ENCODE data around the genes PGGT1B and AP3S1.

DNA sequence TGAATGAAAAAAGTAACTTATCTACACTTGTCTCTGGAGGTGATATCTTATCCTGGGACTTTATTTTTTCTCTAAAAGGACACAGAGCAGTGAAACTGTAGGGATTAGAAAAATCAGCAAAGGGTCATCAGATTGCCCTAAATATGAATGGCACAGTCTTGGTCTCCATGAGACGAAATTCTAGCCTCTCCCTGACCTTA lies 120.2 kb upstream of the STARD4 start:
- PRO-cap, result no peak

DNA sequence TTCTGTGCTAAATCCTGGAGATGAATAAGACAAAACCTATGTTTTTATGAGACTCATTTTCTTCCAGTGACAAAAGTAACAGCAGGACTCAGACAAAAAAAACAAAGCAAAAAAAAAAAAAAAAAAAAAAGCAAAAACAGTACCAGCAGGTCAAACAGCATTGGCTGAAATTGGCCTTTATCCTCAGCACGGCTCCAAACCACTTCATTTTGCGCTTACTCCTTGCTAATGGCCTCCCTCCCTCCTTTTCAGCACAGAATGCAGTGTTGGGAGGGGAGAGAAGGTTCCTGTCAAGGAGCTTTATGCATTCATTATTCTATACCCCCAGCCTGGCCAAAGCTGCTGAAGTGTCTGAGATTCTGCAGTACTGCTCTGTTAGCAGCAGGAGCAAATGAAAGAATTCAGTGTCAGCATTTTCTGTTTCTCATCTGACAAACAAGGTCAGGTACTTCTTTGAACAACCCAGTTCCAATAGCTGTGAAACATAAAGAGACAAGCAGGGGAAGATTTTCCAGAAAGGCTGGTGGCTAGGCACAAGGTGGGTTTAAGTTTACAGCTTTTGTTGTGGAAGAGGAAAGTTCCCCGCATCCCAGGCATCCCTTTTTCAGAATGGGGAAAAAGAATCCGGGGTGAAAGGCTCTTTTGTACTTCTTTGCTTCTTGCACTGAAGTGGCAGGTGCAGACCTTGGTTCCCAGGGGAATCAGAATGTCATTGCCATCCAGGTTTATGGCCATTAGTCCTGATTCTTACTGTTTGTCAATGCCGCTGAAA lies 109.4 kb upstream of the APC start:
- PRO-cap, result no peak

DNA sequence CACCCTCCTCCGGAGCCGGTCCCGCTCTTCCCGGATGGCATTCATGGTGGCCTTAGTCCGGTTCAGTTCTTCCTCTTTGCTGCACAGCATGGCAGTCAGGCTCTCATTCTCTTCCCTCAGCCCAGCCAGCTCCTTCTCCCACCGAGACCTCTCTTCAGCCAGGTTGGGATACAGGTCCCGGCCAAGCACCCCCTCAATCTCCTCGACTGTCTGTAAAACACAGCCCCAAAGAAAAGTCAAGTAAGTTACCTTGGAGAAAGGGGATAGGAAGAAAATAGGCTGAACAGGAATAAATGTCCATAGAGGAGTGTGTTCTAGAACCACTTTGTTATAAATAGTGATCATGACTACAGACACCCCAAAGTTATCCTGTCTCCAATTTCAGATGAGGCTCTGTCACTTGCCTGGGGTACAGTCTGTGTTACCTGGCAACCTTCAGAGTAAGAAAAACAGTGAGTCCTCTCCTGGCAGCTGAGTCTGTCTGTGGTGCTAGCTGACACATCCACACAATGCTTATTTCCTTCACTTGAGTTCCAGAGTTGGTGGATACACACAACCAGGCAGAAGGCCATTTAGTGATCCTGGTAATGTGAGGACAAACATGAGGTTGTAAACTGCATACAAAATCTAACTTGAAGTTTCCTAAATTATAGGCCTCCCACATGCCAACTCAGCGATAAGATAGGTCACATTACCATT lies 125.3 kb downstream of the DCP2 start:
- PRO-cap, result no peak

DNA sequence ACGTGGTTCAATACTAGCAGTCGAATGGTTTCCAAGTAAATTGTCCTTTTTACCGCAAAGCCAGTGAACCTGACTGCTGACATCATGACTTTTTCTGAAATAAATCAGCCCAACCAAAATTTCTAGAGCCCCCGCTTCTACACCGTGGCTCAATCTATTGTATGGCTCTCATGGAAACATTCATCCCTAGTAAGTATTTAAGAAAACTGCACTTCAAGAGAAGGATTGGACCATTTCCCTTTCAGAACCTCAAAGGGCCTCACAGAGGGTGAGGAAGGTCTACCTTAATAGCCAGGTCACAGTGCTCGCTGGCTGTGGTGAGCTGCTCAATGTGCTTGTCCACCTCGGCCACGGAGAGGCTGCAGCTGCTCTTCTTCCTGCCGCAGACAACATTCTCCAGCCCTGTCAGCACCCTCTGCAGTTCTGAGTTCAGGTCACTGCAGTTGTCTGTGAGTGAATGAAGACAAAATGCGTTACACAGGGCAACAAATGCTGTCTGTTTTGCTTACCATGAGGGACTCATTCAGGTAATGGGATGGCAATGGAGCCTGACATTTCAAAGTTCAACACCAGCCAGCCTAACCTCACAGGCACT lies 127.4 kb downstream of the DCP2 start:
- PRO-cap, result no peak

DNA sequence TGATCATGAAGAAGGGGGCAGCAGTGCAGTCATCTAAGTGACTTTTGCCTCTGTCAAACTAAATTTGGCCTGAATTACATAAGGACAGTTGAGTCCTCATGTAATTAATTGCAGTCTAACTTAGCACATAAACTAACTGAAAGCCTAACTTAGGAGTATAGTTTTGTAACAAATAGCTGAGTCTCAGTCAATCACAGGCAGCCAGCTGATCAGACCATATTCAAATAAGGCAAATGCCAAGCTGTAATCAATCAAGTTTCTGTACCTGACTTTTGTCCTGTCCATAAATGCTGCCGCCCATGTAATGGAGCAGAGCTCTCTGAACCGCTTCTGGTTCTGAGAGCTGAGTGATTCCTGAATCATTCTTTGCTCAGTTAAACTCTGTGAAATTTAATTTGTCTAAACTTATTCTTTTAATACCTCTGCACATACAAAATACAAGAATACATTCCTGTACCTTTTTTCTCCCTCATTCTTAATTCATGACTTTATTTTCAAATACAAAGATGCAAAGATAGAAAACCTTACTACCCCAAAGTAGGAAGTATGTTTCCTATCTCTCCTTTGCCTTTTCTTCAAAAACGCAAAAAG lies 104.8 kb downstream of the TSSK1B start:
- PRO-cap, result no peak

DNA sequence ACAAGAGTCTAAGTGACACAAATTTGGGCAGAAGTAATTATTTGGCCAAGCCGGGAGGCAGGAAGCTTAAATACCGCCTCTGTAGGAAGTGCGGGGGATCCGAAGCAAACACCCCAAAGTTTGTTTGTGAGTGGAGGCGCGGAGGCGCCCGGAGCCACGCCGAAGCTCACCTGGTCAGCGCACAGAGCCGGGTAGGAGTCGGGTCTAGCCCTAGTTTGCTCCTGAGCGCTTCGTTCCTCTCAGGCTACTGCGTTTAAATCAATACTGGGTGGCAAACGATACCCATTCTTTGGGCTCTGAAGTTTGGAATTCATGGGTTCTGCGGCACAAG lies 865 bp downstream of the MCC start:
- PRO-cap, result no peak

DNA sequence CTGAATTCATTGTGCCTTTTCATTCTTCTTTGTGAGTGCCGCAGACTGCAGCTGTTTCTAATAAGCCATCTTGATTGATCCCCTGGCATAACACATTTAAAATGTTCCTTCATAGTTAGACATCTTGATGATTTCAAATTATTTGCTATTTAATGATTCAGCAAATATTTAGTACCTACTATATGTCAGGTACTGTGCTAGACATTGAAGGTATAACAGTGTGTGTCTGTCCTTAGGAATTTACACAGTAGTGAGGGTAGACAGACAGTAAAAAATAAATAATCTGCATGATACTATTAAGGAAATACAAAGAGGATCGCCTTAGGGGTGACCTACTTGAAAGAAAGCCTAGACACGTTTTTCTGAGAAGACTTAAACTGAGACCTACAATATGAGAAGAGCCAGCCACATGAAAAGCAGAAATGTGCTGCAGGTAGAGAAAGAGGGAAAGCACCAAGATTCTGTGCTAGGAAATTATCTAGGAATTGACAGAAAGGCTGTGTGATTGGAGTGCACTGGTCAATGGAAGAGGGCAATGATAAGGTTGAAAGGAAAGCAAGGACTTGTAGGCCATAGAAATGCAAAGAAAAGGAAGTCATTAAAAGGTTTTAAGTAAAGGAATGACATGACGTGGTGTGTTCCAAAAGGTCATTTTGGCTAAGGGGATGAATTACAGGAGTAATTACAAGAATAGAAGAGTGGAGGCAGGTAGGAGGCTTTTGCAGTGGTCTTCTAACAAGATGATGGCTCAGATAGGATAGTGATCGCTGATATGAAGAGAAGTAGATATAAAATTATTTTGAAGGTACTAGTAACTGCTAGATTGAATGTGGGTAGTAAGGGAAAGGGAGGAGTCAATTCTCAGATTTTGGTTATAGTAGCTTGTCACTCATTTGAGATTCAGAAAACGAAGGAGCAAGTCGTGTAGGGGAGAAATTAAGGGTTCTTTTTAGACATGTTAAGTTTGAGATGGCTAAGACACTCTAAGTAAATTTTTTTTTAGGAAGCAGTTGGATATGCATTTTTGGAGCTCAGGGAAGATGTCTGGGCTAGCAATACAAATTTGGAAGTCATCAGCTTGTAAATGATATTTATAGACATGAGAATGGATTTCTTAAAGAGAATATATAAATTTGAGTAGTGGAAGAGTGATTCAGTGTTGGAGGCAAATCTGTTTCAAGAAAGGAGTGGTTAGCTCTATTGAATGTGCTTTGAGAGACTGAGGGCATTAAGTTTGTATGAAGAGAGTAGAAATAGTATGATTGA lies 62.1 kb downstream of the YTHDC2 start:
- PRO-cap, result no peak

DNA sequence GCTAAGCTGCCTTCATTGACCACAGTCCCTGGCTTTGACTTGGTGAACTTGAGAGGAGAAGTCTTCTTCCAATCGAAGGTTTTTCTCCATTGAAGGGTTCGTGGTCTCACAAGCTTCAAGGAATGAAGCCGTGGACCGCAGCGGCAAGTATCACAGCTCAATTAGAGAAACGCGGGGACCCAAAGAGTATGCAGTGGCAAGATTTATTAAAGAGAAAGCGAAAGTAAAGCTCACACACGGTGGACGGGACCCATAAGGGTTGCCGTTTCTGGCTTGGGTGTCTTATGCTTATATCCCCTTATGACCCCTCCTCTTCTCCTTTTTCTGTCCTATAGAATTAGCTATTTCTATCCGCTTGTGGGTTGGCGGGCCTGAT lies 101.2 kb downstream of the TRIM36 start:
- PRO-cap, result no peak

DNA sequence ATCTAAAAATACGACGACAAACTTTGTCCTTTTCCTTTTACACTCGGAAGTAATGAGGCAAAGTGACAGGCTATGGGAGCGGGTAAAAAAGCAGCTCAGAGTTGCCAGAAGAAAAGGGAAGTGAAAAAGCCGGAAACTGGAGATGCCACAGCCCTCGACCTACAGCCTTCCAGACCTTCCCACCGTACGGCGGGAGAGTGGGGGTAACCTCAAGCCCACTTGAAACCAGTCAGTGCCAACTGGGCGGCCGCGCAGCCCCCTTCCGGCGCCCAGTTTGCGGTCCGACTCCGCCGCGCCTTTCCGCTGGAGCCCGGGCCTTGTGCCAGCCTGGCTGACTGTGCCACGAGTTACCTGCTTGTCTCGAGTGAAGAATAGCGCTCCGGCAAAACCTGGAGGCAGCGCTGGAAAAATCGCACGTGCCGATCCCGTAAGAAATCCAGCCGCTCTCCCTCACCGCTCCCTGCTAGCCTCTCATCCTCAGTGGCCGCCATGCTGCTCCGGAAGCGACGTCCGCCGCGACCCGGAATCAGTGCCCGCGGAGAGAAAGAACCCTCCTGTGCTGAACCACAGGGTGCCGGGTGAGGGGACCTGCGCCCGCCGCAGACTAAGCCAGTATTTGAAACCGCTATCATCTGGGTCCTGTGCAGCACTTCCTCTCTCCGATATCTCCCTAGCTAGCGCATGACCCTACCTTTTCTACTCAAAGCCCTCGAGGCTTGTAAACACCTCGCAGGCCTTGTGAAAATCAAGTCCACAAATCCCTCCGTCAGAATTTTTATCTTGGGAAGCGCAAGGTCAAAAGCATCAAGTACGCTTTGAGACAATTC lies at the start of gene PGGT1B:
TSS of gene PGGT1B (minus strand) at position 517 of the 827 bp plus-strand sequence.
- PRO-cap, result bidirectional peak, plus-strand start at position 566 of the sequence, minus-strand start at position 520 of the sequence

DNA sequence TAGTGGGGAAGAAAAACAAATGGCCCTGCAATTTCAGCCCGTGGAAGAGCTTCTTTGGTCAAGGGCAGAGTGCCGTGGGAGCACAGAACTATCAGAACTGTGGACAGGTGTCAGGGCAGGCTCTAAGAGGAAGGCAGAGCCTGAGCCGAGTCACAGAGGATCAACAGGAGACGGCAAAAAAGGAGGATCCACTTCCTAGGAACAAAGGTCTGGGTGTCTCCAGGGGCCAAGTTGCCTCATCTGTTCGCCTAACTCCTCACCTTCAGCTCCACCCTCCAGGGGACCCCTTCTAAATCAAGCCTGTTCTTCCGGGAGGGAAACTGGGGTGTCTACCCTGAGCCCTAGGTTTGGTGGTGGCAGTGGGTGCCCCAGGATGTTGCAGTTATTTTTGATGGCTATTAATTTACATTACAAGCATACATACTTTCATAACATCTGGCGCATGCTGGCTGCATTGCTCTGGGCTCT lies 88.0 kb downstream of the FEM1C start:
- PRO-cap, result no peak

GRCh38 chr5:115457970-115458722 lies 86.4 kb downstream of the FEM1C start:
- PRO-cap, result no peak

DNA sequence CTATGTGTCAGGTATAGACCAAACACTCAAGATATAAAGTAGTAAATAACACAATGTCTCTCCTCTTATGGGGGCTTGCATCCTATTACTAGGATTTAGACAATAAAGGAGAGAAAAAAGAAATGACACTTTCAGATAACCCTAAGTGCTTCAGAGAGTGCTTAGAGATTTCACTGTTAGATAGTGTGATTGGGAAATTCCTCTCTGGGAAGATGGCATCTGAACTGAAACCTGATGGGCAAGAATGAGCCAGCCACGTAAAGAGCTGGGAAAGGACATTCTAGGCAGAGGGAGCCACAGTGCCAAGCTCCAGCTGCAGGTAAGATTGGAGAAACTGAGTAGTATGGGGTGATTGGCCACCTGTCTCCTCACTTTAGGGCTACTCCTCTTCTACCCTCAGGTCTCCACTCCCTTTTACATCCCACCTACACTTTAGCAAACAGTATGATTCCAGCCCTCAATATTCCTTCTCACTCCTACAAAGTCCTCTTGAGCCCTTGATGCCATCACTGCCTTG lies 14.5 kb downstream of the CDO1 start:
- PRO-cap, result no peak

- PRO-cap, result bidirectional peak, plus-strand start at chr5:115841621, minus-strand start at chr5:115841556; bidirectional peak, plus-strand start at chr5:115841925, minus-strand start at chr5:115841839; bidirectional peak, plus-strand start at chr5:115842294, minus-strand start at chr5:115842150
Measured at GRCh38 chr5:115841460-115842408, at the start of gene AP3S1. Gene AP3S1 (plus strand): TSS chr5:115841935.

GRCh38 chr5:115842409-115842861 lies 700 bp downstream of the AP3S1 start:
- PRO-cap, result no peak

- PRO-cap, result no peak
Measured at GRCh38 chr5:116166273-116166924, 81.6 kb downstream of the COMMD10 start.

DNA sequence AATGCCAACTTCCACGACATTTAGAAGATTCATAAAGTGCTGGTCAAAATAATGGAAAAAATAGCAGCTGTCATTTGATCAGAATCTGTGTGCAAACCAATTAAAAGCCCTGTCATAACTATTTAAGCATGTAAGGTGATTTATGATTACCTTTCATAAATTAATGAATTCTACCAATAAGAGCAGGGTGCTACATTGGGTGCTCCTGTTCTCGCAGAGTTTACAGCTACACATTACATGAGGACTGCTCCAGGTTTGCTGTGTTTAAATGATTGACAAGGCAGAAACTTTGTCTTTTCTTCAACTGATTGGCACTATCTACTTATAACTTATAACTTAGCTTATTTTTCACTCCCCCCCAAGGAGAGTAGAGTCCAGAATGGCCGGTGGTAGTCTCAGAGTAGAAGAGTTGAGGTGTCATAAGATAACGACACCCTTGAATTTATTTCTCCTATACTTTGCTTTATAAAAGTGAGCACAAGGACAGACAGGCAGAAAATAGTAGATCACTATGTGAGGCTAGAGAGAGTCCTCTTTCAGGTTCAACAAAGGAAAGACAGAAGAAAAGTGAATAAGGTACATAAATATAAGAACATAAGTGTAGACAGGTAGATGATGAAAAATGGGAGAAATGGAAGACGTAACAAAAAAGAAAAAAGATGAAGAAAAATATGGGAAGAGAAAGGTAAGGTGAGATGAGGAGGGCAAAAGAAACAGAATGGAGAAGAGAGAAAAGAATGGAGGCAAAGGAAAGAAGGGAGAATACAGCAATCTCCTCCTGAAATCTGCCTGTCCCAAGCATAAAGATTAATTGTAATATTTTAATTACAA lies 155.0 kb downstream of the COMMD10 start:
- PRO-cap, result no peak

DNA sequence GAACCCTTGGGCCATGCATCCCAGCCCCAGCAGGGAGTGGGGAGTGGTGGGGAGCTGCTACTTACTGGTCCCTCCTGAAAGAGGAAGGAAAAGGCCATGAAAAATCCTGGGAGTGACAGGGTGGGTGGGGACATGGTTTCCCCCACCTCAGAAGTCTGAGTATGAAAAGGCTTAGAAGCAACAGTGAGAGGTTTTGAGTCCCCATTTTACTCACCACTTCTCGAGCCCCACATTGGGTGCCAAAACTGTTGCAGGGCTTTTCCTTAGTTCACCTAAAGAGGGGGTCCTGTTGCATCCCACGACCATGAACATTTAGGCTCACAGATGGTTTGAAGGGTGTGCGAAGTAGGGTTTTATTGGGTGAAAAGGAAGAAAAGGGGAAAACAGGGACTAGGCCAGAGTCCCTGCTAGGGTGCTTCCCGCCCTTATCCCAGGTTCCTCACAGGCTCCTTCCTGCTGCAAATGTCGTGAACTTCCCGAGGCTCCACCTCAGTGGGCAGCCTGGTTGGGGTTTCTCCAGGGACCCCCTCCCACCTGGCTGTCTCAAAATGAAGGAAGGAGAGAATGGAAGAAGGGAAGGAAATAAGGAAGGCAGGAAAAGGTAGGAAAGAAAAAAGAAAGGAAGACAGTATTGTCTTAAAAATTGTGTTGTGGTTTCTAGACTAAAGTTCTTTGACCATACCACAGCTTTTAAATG lies 226.1 kb downstream of the SEMA6A start:
- PRO-cap, result no peak

DNA sequence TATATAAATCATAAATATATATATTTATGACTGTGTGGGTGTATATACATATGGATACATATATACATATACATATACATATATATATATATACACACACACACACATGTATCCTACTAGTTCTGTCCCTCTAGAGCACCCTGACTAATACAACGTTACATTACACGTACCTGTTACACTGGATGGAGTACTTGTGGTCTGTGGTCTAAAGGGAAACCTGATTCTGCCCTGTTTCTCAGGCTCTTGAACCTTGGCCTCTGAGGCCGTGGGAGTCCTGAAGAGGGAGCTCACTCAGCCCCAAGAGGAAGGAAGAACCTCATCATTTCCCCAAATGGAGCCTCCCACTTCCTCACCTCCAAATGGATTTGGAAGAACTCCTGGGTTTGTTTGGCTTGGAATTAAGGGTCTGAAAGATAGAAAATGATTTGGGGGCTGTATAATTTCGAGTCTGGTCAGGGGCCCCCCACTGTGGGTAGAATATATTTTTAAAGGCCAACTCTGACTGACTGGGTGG lies 200.3 kb downstream of the SEMA6A start:
- PRO-cap, result no peak

DNA sequence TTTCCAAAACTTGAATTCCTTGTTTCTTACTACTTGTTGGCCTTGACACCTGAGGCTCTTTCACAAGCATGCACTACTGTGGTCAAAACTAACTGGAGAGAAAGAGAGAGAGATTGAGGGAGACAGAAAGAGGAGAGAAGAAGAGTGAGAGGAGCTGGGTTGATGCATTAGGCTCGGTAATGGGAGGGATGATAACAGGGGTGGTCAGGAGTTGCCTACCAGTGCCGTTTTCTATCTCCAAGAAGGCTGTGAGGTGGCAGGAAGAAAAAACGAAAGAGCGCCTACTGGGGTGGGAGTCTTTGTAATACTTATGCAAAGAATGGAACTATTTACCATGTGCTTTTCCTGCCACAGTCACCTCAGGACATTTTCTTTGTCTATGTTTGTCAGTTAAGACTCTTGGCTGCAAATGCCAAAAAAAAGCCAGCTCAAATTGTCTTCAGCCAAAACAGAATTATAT lies 161.0 kb downstream of the SEMA6A start:
- PRO-cap, result no peak

GRCh38 chr5:116519888-116520612 lies 54.6 kb downstream of the SEMA6A start:
- PRO-cap, result no peak